Upper lobe of left lung (tissue), 5 donors: ENCODE results near the genes SYT13 and PEX16.

DNA sequence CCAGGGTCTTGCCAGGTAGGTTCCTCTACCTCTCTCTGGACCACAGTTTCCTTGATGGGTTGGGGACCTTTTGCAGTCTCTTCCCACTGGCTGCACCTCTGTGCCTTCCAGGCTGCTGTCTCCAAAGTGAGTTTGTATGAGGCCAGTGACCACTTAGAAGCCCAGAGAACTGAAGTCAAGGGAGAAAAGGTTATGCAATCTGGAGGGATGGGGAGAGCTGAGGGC, 11.0 kb upstream of the ACCSL start:
- PRO-cap, 2 experiments, result no peak in any of the 2 experiments
- RAMPAGE, long total RNA, 4 experiments, result no peak in any of the 4 experiments

DNA sequence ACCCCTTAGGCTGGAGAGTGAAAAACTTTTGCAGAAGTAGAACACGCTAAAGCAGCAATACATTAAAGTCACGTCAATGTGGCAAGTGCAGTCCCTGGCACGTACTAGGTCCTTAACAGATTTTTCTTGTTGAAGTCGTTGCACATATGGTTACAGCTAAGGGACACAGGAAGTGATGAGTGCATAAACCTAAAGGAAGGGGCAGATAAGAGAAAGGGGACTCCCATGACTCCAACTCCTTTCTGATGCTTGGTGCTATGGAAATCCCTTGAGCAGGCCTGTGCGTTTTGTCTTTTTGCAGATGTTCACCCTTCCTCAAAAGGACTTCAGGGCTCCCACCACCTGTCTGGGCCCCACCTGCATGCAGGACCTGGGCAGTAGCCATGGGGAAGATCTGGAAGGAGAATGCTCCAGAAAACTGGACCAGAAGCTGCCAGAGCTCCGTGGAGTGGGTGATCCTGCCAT, 1.3 kb downstream of the ACCS start:
- PRO-cap, 2 experiments, result no peak in any of the 2 experiments
- RAMPAGE, long total RNA, 4 experiments, result no peak in any of the 4 experiments

- PRO-cap, 2 experiments, result no peak in any of the 2 experiments
- RAMPAGE, long total RNA, 4 experiments, result no peak in any of the 4 experiments
Measured at GRCh38 chr11:44238469-44238969, 71.4 kb downstream of the ALX4 start.

DNA sequence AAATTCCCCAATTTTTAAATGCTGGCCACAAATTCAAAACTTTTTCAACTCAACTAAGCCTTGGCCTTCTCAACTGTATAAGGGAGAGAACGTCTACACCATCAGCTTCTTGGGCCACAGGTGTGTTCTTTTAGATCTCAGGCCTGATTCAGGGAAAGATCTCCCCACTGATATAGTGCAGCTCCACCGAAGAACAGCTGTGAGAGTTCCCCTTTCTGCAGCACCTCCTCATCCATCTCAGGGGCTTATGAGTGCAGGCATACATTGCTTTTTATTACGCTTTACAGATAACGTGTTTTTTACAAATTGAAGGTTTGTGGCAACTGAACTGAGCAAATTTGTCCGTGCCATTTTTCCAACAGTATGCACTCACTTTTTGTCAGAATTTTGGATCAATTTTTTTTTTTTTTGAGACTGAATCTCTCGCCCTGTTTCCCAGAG, 8.0 kb upstream of the CD82 start:
- PRO-cap, 2 experiments, result no peak in any of the 2 experiments
- RAMPAGE, long total RNA, 4 experiments, result no peak in any of the 4 experiments

DNA sequence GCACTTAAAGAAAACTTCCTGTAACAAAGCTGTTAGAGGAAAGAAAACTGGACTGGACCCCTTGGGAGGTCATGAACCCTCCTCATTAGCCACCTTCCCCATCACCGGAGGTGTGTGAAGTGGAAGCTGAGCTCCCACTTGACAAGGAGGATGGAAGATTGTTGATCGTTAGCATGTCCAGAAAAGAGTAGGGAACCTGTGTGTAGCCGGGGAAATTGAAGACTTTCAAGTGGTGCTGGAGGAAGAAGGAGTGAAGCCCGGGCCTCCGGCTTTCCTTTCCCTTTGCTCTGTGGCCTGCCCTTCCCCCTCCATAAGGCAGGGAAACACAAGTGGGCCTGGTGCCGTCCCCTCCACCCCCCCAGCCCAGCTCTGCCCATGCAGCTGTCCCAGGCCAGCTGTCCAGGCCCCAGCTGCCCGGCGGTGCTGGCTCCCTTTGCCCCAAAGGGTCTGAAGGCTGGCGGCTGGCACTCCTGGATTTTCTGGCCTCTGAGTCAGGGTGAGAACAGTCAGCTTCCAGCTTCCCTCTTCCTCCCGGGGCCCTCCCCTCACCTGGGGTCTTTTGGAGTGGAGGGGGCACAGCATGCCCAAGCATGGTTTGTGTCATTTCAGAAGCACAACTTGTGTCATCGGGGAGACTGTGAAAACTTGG, 27.7 kb downstream of the CD82 start:
- PRO-cap, 2 experiments, result no peak in any of the 2 experiments
- RAMPAGE, long total RNA, 4 experiments, result no peak in any of the 4 experiments

- PRO-cap, 2 experiments, result no peak in any of the 2 experiments
- RAMPAGE, long total RNA, 4 experiments, result no peak in any of the 4 experiments
Measured at GRCh38 chr11:44877951-44878528, 72.6 kb downstream of the TP53I11 start.

DNA sequence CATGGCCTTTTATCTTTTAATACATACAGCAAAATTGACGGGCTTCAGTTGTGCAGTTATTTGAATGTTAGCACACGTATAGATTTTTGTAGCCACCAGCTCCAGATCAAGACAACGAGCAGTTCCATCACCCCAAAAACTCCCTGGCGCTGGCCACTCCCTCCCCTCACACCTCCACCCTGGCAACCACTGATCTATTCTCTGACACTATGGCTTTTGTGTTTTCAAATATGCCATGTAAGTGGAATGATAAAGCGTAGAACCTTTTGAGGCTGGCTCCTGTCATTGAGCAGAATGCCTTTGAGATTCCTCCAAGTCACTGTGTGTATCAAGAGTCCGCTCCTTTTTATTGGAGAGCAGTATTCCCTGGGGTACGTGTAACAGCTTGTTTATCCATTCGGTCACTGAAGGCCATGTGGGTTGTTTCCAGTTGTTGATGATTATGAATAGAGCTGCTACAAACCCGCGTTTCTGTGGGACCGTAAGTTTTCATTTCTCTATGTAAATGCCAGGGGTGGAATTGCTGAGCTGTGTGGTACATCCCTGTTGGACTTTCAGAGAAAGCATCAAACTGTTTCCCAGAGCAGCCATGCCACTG, 10.3 kb downstream of the TP53I11 start:
- PRO-cap, 2 experiments, result peak in 1 of 2 experiments; most common plus-strand start position 429 of the sequence (in 1)
- RAMPAGE, long total RNA, 4 experiments, result no peak in any of the 4 experiments

- PRO-cap, 2 experiments, result peak in 1 of 2 experiments; most common plus-strand start chr11:44950255 (in 1); most common minus-strand start chr11:44950153 (in 1)
- RAMPAGE, long total RNA, 4 experiments, result no peak in any of the 4 experiments
Measured at GRCh38 chr11:44950021-44950457, 644 bp downstream of the TP53I11 start.

DNA sequence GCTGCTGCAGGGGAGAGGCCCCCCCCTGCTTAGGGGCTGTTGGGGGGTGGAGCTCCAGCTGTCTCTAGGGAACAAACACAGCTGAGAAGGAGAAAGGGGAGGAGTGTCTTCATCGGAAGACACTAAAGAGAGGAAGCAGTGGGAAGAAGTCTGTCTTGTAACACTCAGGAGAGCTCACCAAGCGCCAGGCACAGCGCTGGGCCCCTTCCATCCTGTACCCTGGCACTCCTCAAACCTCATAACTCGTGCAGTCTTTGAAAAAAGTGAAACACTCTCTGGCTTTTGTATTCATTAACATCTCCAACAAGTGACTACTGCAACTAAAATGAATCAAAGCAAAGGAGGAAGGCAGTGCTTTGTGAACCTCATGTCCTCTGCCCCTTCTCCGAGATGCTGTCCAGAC, 67.4 kb upstream of the PRDM11 start:
- PRO-cap, 2 experiments, result no peak in any of the 2 experiments
- RAMPAGE, long total RNA, 4 experiments, result no peak in any of the 4 experiments

- PRO-cap, 2 experiments, result no peak in any of the 2 experiments
- RAMPAGE, long total RNA, 4 experiments, result no peak in any of the 4 experiments
Measured at GRCh38 chr11:45080059-45080615, 66.3 kb upstream of the PRDM11 start.

GRCh38 chr11:45147434-45147728, 942 bp downstream of the PRDM11 start:
- PRO-cap, 2 experiments, result no peak in any of the 2 experiments
- RAMPAGE, long total RNA, 4 experiments, result start-site peak on the plus strand in 1 of 4 experiments, at chr11:45147308-45147654 at its widest, 14 reads per replicate

DNA sequence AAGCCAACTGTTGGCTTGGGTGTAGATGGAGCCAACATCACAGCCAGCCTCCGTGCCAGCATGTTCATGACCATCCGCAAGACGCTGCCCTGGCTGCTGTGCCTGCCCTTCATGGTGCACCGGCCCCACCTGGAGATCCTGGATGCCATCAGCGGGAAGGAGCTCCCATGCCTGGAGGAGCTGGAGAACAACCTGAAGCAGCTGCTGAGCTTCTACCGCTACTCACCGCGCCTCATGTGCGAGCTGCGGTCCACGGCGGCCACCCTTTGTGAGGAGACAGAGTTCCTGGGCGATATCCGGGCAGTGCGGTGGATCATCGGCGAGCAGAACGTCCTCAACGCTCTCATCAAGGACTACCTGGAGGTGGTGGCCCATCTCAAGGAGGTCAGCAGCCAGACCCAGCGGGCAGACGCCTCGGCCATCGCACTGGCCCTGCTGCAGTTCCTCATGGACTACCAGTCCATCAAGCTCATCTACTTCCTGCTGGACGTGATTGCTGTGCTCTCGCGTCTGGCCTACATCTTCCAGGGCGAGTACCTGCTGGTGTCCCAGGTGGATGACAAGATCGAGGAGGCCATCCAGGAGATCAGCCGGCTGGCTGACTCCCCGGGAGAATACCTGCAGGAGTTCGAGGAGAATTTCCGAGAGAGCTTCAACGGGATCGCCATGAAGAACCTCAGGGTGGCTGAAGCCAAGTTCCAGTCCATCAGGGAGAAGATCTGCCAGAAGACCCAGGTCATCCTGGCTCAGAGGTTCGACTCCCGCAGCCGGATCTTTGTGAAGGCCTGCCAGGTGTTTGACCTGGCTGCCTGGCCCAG, 59.1 kb downstream of the SYT13 start:
- PRO-cap, 2 experiments, result no peak in any of the 2 experiments
- RAMPAGE, long total RNA, 4 experiments, result no peak in any of the 4 experiments

DNA sequence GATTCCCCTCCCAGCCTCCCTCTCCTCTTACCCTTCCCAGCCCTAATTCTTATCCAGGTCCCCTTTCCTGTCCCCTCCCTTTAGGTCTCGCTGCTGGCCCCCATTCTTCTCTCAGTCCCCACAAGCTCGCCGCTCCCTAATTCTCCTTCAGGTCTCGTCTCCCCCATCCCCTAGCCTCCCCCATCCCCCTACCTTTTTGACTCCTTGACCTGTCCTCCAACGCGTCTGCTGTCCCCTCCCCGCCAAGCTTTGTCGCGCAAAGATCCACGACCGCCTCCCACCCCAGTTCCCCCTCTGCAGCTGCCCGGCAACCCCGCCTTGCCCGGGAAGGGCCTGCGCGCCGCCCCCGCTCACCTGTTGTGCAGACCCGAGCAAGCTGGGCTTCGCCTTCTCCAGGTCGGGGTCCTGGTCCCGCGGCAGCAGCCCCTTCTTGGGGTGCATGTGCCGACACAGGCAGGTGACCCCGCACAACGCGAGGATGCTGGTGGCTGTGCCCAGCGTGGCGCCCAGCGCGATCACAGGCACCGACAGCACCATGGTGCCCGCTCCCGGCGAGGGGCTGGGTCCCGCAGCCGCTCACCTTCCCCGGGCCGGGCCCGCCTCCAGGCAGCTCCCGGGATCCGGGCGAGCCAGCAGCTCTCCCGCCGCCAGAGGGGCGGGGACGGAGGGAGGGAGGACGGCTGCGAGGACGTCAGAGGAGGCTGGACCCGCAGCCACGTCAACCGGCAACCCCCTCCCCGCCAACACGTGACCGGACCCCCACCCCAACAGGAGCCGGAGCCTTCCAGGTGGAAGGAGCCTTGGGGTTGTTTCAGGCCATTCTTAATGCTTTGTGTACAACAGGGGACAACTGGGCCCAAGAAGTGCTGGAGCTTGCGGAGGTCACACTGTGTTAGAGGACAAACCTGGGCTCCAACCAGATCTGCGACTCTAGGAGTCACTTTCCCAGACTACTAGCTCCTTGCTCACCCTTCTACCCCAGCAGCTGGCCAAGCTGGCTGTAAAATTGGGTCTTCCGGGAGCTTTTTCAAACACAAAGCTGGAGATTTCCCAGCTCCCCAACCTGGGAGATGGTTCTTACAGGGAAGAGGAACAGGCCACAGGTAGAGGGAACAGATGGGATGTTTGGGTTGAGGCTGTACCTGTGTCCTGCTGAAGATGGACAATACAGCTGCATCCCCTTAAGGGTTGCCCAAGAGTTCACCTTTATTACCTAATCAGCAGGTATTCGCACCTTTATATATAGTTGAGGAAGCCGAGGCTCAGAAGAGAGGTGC, at the start of gene SYT13:
Gene SYT13 (minus strand): TSS at position 671 of the 1,277 bp plus-strand sequence.
- PRO-cap, 2 experiments, result no peak in any of the 2 experiments
- RAMPAGE, long total RNA, 4 experiments, result start-site peak on the minus strand in 2 of 4 experiments, centred at positions 613 to 624 of the sequence, 9 reads per replicate

- PRO-cap, 2 experiments, result no peak in any of the 2 experiments
- RAMPAGE, long total RNA, 4 experiments, result no peak in any of the 4 experiments
Measured at GRCh38 chr11:45736358-45737064, 68.4 kb upstream of the SLC35C1 start.

DNA sequence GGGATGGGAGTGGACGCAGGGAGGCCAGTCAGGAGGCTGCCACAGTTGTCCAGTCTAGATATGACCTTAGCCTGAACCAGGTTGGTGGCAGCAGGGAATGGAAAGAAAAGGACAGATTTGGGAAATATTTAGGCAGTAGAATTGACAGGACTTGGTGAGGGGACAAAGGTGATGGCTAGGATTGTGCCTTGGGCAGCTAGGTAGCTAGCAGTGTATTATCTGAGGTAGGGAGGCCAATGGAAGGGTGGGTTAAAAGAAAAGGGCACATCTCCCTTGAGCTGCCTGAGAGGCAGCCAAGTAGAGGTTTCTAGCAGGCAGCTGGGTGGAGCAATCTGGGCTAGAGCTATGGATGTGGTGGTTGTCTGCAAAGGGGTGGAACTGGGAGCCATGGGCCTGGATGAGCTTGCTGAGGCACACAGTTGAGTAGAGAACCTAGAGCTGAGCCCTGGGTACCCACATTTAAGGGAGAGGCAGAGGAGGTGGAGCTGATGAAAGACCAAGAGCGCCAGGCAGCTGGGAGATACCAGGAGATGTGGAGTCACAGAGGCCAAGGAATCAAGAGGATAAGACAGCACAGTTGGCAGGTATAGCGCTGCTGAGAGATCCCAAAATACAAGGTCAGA, 18.8 kb downstream of the CRY2 start:
- PRO-cap, 2 experiments, result no peak in any of the 2 experiments
- RAMPAGE, long total RNA, 4 experiments, result no peak in any of the 4 experiments

DNA sequence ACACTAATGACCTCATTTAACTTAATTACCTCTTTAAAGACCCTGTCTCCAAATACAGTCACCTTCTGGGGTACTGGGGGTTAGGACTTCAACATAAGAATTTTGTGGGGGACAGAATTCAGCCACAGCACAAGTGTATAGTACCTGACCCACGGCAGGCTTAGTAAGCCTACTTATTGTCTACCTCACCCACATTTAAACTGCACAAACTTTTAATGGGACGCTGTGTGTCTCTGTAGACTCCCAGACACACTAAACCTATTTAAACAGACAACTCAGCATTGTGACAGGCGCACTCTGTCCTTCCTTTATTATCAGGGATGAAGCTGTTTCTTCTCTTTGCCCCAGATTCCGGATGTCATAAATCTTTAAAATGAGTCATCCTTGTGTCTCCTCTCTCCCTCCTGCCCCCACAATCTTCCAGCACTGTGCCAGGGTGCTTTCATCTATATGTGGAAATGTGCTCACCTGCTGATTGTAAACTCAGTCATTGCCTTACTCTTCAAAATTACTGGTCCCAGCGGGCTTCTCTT, 5.4 kb upstream of the MAPK8IP1 start:
- PRO-cap, 2 experiments, result no peak in any of the 2 experiments
- RAMPAGE, long total RNA, 4 experiments, result no peak in any of the 4 experiments

DNA sequence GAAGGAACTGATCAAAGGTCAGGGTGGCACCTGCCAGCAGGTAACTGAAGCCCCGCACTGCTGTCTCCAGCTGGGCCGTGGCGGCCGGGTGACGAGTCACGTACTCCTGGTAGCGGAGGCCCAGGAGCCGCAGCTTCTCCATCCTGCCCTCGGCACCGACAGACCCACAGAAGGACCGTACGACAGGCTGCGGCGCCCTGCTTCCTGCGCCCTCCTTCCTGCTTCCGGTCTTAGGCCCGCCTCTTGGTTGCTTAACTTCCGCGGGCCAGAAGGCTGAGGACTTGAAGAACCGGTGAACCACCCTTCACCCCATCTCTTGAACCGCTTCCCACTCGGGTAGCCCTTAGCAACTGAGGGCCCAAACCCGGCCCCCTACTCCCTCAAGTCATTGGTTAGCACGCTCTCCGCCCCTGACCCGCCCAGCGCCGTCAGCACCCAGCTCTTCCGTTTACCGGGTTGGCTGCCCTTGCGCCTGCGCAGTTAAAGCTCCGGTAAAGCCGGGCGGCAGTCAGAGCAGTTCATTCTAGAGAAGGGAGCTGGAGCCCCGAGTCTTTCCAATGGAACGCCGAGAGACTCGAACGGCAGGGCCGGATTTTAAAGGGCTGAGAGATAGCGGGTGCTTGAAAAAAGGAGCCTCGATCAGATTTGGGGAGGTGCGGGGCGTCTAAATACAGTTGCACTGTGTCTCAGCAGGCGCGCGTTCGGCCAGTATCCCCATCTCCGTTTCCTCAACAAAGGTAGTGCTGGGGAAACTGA, at the start of gene PEX16:
Gene PEX16 (minus strand): TSS at position 208 of the 756 bp plus-strand sequence.
- PRO-cap, 2 experiments, result peak in 2 of 2 experiments; most common plus-strand start position 511 of the sequence (in 1); most common minus-strand start position 206 of the sequence (in 2)
- RAMPAGE, long total RNA, 4 experiments, result start-site peak on the minus strand in 4 of 4 experiments, centred at positions 183 to 412 of the sequence, 15 to 190 reads per replicate

DNA sequence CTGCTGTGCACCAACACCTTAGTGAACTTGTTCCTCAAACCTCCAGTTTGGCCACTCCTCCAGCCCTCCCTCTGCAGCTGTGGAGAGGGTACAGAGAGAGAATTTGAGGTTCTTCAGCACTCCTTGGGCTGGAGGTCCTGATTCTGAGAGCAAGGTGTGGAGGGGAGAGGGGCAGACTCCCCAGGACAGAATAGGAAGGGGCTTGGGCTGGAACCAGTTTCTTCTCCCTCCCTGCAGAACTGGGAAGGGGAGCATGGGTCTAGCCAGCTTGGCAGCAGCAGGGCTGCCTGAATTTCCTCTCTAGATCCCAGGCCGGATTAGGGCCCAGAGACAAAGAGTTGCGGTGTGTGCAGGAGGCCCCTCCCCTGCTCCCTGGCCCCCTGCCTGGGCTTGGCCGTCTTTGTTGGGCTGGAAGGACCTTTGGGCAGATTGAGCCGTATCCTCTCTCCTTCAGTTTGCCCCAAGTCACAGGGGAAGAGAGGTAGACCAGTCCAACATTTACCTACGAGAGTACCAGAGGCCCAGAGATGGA, 2.4 kb upstream of the PEX16 start:
- PRO-cap, 2 experiments, result no peak in any of the 2 experiments
- RAMPAGE, long total RNA, 4 experiments, result no peak in any of the 4 experiments

GRCh38 chr11:46092001-46092325, 29.3 kb downstream of the PHF21A start:
- PRO-cap, 2 experiments, result no peak in any of the 2 experiments
- RAMPAGE, long total RNA, 4 experiments, result no peak in any of the 4 experiments

DNA sequence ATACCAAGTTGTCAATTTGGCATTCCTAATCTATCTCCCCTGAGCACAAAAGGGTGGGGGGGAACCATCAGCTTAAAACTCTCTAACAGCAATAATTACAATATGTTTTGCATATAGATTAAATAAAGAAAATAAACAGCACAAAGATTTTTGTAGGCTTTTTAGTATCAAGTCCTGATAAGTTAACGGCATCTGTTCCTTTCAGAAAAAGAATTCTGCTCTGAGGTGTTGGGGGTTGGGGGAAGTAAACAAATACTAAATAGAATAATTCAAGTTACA, 15.1 kb downstream of the PHF21A start:
- PRO-cap, 2 experiments, result no peak in any of the 2 experiments
- RAMPAGE, long total RNA, 4 experiments, result no peak in any of the 4 experiments